Urinary bladder (tissue), 3 donors: ENCODE measurements around the gene PCNA.

DNA sequence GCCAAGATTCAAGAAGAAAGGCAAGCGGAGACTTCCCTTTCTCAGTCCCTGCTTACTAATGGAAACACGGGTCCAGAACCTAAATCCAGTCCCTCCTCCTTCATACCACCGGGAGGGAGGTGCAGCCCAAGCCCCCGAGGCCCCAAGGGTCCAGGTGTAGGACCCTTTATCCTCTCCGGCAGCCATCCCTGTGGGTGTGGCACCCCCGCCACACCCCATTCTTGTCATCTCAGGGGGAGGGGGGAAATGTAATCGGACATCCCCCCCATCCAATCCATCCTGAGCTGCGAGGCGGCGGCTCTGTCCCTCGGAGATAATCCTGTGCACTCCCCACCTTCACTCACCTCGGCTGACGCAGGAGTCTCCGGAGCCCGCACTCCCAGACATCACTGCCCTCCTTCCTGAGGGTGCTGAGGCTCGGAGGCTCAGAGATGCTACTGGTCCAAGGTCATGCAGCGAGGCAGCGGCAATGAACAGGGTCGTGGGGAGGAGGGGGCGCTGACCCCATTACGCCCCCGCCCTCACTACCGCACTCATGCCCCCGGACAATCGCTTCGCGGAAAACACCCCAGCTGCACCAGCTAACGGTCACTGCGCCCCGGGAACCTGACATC, 581 bp downstream of the ADISSP start:
- PRO-cap, result no peak
- RAMPAGE, long total RNA, result no peak

DNA sequence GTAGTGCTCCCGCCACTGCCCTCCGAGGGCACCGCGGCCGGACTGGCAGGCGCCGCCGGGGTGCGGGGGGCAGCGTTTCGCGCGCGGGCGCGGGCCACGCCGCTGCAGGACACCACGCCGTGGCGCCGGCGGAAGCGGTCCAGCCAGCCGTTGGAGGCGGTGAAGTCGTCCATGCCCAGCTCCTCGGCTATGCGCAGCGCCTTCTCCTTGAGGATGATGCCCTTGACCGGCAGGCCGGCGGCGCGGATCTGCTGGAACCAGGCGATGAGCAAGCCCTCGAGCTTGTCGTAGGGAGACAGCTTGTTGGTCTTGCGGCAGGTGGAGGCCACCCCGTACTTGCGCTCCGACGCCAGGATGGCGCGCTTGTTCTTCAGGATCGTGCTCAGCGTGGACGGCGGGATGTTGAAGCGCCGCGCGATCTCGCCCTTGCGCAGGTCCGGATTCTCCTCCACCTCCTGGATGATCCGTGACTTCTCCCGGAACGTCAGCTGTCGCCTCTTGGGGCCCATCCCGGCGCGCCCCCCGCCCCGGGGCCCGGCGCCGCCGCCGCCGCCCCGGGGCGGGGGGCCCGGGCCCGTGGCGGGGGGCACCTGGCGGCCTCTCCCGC, 462 bp downstream of the CENPB start:
- PRO-cap, result no peak
- RAMPAGE, long total RNA, result no peak

- PRO-cap, result unidirectional peak, minus-strand start at chr20:3797892
- RAMPAGE, long total RNA, result no peak
Measured at GRCh38 chr20:3797232-3798157, 1.4 kb downstream of the CDC25B start.

- PRO-cap, result no peak
- RAMPAGE, long total RNA, result no peak
Measured at GRCh38 chr20:3843495-3844019, 3.1 kb upstream of the MAVS start.

- PRO-cap, result no peak
- RAMPAGE, long total RNA, result no peak
Measured at GRCh38 chr20:3895412-3895704, 6.2 kb downstream of the PANK2 start.

DNA sequence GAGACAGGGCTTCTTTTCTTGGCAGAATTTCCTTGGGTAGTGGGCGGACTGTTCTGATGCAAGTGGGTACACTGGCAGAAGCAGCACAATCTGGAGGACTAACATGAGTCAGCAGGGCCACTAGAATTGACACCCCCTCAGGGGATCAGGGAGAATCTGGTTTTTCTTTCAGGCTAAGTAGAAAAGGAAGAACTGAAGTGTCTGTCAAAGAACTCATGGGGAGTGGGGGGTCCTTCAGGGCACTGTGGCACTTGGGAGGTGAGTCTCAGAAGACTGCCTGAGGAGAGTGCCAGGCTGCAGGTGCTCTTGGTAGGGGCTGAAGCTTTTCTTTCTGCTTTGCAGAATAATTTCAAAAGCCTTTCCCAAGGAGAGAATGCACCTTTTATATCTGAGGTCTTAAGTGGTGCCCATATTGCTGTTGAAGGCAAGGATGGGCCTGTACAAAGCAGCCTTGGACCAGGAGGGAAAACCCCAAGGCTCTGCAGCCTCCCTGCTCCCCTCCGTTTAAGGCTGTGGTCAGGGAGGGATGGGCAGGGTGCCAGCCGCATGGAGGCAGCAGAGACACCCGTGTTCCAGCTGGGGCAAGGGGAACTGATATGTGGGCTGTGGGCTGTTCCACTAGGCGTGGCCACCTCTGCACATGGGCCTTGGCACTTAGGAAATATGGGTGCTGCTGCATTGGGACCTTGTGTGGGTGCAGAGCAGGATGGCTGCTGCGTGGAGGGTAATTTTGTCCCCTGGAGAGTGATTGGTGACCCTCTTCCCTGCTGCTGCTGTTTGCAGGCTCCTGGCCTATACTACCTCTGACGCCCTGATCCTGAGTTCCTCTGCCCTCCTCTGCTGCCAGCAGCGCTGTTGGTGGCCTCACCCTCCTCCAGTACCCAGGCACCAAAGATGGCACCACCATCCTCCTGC, 35.0 kb downstream of the PANK2 start:
- PRO-cap, result no peak
- RAMPAGE, long total RNA, result no peak

DNA sequence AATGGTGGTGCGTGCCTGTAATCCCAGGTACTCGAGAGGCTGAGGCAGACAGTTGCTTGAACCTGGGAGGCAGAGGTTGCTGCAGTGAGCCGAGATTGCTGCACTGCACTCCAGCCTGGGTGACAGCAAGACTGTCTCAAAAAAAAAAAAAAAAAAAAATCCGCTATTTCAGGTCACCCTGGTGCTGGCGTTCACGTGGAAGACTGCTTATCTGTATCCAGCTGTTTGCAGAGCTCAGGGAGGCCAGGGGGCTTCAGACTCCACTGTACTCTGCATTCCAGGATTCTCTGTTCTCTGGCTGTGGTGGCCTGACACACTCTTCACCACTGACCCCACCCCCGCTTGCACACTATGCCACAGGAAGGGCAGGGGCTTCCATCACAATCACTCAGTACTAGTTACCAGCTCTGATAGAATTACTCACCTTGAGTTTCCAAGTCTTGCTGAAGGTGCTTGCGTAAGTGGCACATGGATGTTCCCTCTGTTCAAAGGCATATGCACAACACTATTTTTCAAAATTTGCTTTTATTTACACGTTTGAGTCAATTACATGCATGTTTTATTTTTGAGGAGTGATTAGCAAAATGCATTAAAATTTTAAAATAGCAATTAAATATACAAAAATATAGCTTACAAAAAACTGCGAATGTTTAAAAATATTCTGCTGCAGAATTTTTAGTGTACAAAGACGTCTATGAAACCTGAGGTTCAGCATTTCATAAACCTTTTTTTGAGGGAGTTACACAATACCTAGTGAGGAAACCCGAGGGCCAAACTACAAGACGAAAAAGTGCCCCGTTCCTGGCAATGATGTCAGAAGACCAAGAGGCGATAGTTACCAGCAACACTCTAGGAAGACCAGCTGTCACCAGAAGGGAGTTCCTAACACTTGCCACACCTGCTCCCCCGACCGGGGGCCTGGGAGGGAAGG, 37.9 kb downstream of the PANK2 start:
- PRO-cap, result no peak
- RAMPAGE, long total RNA, result no peak

GRCh38 chr20:3981195-3981595, 34.2 kb downstream of the RNF24 start:
- PRO-cap, result no peak
- RAMPAGE, long total RNA, result no peak

DNA sequence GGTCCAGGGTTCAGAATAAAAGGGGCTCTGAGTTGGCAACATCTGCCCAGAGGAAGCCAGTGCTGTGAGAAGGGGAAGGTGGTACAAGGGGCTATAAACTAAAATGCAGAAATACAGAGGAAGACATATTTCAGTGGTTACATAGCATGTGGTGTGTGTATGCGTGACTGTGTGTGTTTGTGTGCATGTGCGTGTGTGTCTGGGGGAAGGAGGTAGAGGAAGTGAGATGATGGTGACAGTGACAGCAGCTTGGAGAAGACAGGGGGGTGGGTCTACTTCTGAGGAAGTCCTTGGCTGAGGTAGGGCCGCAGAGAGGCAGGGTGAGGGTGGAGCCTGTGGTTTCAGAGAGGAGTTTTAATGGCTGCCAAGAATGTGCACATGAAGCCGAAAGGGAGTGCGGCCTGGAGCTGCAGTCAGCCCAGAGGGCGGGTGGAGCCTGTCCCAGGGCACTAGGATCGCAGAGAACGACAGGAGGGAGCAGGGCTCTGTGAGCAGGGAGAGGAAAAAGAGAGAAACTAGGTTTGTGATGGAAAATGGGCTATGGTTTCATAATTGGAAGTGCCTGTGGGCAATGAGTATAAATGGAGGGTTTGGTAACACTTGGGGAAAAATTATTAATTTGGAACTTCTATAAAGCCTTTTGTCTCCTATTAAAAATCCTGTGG, 22.7 kb upstream of the RNF24 start:
- PRO-cap, result no peak
- RAMPAGE, long total RNA, result no peak

DNA sequence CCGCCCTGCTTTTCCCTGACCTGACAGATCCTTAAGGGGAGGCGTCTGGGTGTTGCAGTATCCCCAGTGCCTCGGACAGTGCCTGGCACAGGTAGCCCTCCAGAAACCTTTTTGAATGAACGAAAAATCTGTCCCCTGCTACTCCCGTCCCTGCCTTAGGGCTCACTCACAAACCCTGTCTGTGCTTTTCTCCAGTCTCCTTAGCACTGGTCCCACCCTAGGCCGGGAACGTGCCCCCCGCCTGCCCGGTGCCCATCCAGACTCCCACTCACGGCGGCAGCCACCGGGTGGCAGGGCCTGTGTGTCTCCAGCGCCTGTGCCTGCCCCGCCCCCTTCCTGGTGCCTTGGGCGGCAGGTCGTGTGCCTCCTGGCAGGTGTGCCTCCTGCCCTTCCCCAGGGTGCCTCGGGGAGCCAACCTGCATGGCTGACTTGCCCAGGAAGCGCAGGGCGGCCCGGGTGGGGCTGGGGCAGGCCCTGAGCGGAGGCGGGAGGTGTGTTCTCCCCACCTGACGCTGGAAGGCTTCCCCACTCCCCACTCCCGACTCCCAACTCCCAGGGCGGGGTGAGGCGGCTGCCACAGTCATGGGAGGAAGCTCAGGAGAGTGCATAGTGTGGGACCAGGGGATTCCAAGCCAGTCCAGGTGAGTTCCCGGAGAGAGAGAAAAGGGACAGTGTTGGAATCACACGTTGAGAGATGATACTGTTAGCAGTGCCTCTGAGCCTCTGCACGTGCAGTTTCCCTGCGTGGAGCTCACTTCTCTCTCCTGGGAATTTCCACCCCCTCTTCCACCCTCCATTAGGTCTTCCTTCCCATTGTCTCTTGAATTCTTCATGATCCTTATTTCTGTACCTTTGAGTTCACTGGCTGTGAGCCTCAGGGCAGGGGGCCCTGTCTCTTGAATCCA, 13.3 kb downstream of the SMOX start:
- PRO-cap, result no peak
- RAMPAGE, long total RNA, result no peak

DNA sequence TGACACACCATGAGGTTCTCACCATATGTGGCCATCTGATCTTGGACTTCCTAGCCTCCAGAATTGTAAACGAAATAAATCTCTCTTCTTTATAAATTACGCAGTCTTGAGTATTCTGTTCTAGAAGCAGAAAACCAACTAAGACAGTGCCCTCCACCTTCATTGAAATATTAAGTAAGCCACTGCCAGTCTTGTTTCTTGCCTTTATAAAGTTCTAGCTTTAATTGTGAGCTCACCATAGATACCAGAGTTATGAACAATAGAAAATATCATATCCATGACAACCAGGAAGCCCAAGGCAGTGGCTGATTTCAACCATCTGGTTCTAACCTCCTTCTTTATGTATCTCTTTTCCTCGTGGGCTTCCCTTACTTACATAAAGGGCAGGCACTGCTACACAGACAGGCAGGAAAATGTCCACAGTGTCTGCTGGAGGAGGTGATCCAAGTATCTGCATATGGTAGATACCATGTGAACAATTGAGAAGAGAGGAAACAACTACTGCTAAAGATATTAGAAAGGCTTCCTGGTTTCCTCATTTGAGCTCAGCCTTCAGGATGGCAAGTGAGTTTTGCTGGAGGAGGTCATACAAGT, 29.8 kb upstream of the PRNP start:
- PRO-cap, result no peak
- RAMPAGE, long total RNA, result no peak

- PRO-cap, result no peak
- RAMPAGE, long total RNA, result no peak
Measured at GRCh38 chr20:4661228-4661742, 25.0 kb upstream of the PRNP start.

DNA sequence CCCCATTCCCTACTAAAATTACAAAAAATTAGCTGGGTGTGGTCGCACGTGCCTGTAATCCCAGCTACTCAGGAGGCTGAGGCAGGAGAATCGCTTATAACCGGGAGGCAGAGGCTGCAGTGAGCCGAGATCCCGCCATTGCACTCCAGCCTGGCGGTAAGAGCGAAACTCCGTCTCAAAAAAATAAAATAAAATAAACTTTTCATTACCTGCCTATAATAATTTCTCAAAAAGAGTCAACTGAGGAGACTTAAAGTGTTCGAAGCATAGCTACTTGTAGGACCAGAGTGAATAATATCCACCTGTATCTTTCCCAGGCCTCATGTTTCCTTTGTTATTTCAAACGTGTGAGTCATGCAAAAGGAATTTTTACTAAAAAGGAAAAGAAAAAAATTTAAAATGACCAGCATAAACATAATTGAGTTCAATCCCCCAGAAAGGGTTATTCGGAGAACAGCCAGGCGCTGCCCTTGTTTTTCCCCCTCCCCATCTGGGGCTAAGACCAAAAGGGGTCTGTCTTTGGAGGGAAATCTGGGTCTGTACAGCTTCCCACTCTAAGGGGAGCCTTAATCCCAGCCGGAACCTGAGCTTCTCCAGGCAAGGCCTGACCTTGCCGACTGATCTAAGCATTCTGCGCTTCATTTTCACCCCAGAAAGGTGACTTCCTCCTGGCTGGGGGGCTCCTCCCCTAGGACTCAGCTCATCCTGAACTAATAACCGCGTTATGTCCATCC, 17.5 kb downstream of the PRNP start:
- PRO-cap, result no peak
- RAMPAGE, long total RNA, result no peak

DNA sequence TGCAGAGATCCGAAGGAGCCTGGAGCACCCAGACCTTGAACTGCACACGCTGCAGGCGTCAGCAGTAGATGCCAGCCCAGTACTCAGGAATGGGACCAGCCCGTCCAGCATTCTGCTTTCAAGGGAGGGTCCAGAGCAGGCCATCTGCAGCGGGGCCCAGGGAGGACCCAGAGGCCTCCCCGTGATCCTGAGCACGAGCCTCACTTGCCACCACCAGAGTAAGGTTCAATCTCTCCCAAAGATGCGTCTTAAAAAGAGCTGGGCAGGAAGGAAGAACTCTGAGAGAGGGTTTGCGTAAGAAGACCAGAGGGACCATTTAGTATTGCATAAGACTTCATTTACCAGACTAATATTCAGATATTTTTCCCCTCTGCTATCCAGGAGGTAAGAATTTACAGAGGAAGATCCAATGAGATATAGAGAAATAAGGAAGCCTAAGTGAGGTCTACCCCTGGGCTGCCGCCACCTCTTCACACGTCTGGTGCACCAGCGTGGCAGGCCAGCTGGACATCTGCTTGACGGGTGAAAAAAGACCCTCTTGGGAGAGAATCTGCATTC, 5.5 kb upstream of the RASSF2 start:
- PRO-cap, result no peak
- RAMPAGE, long total RNA, result no peak

- PRO-cap, result no peak
- RAMPAGE, long total RNA, result no peak
Measured at GRCh38 chr20:4925343-4926015, 75.8 kb downstream of the SLC23A2 start.

DNA sequence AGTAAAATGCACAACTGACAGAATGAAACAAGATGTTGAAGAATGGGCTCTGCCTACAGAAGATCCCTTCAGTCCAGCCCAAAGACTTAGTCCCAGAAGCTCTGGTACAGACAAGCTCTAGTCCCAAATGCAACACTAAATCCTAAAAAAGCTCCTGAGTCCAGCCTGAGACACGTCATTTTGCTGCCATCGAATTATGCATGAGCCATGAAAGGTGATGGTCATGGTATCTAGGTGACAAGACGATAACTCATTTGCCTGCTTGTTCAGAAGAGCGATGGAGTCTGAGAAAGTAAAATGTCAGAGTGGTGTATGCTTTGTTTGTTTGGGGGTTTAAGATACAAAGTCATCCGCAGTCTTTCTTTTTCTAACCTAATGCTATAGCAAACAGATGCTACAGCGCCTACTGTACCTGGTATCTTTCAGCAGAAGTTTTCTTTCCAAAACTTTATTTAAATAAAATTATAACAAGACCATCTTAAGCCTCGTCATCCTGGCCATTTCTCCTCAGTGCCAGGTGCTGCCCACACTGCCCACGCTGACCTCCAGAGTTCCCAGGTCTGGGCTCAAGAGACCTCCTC, 54.7 kb downstream of the SLC23A2 start:
- PRO-cap, result no peak
- RAMPAGE, long total RNA, result no peak

GRCh38 chr20:4989366-4990008, 11.8 kb downstream of the SLC23A2 start:
- PRO-cap, result no peak
- RAMPAGE, long total RNA, result no peak

DNA sequence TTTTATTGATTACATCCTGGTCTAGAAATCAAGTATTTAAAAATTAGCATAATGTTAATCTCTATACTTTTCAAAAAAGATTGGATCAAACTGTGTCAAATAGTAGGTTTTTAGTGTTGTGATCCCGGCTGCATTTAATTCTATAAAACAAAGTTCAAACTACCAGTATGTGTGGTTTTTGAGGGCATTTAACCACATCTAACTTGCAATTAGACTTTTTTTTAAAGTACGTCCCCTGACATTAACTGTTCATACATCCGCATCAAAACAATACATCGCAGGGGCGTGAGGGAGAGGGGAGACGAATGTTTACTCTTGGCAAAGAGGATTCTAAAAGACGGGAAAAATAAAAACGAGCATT, 674 bp downstream of the TMEM230 start:
- PRO-cap, result no peak
- RAMPAGE, long total RNA, result no peak

DNA sequence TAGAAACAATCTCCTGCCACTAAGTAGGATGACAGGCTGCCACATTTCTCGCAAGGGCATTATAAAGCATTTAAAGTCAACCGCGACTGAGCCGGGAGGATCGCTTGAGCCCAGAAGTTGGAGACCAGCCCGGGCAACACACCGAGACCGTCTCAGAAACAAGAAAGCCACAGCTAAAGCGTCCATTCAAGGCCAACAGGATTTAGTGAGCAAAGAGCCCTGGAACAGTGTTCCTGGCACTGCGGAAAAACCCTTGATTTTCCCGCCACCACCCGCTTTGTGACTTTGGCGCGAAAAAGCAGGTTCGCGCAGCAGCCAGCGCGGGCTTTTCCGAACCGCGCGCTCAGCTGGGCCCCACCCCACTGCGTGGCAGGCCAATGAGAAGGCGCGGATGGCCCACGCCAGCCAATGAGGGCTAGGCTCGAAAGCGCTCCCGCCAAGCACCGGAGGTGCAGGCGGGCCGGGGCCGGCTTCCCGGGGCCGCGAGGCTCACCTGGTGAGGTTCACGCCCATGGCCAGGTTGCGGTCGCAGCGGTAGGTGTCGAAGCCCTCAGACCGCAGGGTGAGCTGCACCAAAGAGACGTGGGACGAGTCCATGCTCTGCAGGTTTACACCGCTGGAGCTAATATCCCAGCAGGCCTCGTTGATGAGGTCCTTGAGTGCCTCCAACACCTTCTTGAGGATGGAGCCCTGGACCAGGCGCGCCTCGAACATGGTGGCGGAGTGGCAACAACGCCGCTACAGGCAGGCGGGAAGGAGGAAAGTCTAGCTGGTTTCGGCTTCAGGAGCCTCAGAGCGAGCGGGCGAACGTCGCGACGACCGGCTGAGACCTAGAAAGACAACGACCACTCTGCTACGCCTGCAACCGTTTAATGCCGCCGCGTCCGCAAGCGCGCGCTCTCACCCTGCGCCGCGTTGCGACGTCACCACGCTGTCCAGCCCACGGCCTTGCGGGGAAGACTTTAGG, at the start of gene PCNA:
TSS of gene PCNA (minus strand) at position 874 of the 967 bp plus-strand sequence.
- PRO-cap, result unidirectional peak, plus-strand start at position 439 of the sequence; bidirectional peak, plus-strand start outside the sequence, minus-strand start at position 874 of the sequence
- RAMPAGE, long total RNA, result start-site peak on the minus strand centred at position 870 of the sequence, 54 bp wide, 296 and 93 reads in 2 replicates

DNA sequence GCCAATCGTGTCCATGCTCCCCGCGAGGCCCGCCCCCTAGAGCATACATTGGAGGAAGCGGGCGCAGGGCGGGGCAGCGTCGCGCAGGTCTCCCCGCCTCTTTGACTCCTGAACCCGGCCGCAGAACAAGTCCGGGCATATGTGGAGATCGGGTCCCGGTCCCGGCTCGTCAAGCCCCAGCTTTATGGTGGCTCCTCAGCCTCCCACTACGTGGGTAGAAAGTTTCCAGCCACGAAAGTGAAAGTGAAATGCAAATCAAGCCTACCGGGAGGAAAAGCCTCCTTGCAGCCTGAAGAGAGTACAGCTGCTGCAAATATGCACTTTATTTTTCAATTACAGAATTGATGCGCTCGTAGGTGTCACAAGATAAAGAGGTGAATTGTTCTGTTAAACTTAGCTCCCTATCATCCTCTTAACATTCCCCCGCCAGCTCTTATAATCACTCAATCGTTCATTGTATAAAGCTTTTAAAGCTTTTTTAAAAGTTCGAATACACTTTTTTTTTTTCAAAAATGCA, 352 bp upstream of the PCNA start:
- PRO-cap, result bidirectional peak, plus-strand start at position 138 of the sequence, minus-strand start outside the sequence
- RAMPAGE, long total RNA, result no peak